Esophagus muscularis mucosa (tissue), 4 donors: ENCODE measurements around the genes MLLT3 and IFNE.

DNA sequence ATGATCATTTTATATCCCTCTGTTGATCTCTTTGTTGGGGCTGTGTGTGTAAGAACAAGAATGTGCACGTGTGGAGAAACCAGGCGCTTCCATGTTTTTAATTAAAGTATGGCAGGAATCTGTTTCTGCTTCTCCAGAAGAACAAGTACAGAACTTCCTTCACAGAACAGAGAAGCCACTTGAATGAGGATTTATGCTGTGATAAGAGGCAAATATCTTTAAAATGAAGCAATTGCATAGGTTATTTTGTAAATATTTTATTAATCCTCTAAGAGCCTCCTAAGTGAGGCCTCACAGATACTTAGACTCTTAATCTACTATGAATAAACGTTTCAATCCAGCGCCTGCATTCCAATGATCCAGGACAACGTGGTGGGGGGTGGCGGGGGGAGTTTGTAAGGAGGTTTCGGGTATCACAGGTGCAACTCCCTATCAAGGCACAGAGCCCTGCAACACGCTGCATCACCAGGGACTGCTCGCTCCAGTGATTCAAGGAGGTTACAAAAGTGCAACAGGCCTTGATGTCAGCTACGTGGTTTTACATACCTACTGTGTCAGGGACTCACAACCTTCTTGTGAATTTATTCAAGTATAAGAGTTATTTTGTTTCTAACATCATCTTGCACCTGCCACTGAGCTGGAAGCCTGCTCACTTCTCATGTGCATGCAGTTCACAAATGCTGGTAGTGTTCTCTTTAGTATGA, 409.1 kb downstream of the BNC2 start:
- PRO-cap = no peak
- RAMPAGE, long total RNA, 4 experiments = no peak in any of the 4 experiments

DNA sequence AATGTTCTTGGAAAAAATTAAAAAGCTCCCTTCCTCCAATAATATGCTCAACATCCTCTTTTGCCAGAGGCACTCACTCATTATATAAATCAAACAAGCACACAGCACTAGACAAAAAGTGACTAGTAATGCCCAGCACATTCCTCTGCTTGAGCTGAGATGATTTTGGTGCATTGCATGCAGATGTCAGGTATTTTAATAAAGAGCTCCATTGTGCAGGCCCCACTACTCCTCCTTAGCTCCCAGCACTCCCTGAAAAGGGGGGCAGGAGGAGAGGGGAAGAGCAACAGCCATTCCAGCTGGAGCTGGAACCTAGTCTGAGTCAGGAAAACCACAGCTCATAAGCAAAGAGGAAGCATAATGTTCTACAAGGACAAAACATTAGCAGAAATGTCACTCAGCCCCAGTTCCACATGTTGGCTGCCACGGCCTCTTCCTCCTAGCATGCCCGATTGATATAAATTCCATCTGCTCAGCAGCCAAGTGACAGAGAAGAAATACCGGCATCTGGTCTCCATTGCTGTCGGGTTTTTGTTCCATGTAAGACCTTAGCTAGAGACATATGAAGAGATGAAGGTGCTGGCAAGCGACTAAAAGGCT, 348.5 kb downstream of the BNC2 start:
- PRO-cap = no peak
- RAMPAGE, long total RNA, 4 experiments = no peak in any of the 4 experiments

DNA sequence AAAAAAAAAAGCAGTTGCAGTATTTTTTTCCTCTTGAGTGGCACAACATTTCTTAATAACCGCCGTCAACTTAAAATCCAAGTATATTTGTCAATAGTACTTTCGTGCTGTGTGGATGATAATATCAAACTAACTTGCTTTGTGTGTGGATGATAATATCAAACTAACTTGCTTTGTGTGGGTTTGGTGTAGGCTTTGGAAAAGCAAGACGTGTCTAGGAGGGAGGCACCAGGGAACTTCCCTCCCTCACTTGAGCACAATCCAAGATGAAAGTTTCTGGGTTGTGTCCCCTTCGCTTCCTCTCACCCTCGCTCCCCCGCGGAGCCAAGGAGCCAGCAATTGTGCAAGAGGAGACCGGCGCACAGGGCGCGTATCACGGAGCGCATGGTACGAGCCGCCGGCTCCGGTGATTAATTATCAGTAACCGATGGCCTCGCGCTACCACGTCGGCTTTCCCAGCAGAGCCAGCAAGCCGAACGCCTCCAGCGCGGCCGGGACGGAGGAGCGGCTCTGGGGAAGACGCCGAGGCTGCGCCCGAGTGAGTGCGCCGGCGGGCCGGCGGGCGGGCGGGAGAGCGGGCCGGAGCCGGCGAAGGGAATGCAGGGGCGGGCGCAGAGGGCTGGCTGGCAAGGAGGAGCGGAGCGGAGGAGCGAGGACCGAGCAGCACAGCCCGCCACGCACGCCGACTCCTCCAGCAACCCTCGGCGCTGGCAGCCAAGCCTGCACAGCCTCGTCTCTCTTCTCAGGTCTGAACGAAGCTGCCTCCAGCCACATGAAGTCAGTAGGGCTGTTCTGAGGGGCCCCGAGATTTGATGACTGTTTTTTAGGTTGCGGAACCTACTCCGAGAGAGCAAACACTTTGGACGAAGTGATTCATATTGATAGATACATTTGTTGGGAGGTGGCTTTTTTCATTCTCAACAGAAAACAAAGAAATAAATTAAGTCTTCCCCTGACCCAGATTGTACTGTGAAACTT, 143.6 kb downstream of the BNC2 start:
- PRO-cap = bidirectional peak, plus-strand start at position 338 of the sequence, minus-strand start at position 512 of the sequence
- RAMPAGE, long total RNA, 4 experiments = start-site peak on the plus strand in 2 of 4 experiments, centred at positions 350 to 358 of the sequence, 6 to 10 reads per replicate

DNA sequence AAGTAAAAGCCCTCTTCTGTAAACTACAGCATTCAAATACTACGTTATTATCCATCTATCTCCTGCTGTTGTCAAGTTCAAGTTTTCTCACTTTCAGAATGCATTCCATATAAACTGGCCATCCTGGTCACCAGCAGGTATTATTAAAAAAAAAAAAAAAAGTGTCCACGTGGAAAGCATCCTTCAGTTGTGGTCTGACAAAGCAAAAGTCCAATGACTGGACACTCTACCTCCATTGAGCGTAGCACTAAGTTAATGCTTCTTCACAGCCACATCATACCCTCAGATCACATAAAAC, 13.2 kb downstream of the SAXO1 start:
- PRO-cap = unidirectional peak, plus-strand start at position 152 of the sequence
- RAMPAGE, long total RNA, 4 experiments = no peak in any of the 4 experiments

DNA sequence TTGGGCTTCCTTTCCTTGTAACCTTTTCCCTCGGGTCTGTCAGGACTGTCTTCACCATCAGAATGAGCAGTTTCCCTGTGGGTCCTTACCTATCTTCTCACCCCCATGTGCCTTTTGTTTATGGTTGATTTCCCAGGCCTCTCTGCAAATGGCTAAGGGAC, 20.6 kb upstream of the PLIN2 start:
- PRO-cap = no peak
- RAMPAGE, long total RNA, 4 experiments = no peak in any of the 4 experiments

GRCh38 chr9:19162922-19163508, 35.7 kb upstream of the PLIN2 start:
- PRO-cap = no peak
- RAMPAGE, long total RNA, 4 experiments = no peak in any of the 4 experiments

DNA sequence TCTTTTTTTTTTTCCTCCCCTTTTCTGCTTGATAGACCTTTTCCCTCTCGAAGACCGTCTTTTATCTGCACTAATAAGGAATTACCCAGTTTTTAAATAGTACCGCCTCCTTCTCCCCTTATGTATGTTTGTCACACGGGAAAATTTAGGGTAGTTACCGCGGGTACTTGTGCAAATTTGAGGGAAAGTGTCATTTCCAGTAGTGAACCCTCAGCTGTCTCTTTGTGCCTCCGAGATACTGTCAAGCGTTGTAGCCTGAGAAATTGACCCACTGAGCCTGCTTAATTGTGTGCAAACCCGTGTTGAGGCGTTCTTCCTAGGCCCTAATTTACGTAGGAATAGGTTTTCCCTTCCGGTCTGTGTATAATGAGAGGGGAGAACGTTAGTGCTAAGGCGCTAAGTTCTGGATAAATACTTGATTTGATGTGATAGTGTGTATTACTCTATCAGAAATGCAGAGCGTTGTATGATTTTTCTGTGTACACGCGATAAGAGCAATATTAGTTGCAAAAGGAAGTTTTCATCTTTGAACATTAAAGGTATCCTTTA, 1.1 kb downstream of the DENND4C start:
- PRO-cap = no peak
- RAMPAGE, long total RNA, 4 experiments = no peak in any of the 4 experiments

DNA sequence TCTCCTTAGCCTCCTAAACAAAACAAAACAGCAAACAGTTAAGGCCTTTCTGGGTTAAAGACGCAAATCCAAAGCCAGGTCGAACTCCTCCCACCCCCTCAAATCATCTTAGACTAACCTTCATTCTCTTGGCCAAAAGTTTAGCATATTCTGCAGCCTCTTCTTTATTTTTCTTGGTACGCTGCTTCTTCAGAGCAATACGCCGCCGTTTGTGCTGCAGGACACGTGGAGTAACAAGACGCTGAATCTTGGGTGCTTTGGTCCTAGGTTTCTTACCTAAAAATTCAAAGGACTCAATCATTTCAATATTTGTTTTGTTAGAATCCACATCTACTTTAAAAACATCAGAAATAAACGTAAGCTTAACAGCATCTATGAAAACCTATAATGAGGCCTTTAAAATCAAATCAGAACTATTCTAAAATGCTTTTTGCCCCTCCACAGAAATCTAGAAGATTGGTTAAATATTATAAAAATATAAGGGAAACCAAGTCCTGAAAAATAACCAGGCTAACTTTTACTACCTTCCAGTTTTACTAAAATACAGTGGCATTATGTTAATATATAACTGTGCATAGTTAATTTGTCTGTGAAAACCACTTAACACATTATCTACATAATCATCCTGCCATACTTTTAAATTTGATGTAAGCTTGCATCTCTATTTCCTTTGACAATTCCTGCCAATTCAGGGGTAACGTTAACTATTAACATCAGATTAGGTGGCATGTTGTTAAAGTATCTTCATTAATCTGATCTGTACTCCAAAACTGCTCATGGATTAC, 3.5 kb downstream of the RPS6 start:
- PRO-cap = no peak
- RAMPAGE, long total RNA, 4 experiments = no peak in any of the 4 experiments

DNA sequence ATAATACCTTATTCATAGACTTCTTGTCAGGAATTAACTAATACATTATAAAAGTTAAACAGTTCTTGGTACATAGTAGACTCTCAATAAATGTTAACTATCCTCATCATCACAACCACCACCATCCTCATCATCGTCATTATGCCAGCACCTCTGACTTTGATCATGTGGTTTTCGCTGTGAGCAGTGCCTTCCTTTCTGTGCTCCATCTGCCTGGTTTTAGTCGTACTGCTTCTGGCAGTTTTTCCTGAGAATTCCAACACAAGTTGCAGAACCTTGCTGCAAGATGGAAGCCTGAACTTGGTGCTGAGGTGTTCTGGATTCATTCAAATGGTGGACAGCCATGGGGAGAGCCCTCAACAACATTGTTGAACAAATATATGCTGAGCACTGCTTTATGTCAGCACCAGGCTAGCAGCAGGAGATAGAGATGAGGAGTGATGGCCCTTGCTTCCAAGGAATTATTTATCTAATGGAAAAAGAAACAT, 7.2 kb upstream of the RPS6 start:
- PRO-cap = no peak
- RAMPAGE, long total RNA, 4 experiments = no peak in any of the 4 experiments

DNA sequence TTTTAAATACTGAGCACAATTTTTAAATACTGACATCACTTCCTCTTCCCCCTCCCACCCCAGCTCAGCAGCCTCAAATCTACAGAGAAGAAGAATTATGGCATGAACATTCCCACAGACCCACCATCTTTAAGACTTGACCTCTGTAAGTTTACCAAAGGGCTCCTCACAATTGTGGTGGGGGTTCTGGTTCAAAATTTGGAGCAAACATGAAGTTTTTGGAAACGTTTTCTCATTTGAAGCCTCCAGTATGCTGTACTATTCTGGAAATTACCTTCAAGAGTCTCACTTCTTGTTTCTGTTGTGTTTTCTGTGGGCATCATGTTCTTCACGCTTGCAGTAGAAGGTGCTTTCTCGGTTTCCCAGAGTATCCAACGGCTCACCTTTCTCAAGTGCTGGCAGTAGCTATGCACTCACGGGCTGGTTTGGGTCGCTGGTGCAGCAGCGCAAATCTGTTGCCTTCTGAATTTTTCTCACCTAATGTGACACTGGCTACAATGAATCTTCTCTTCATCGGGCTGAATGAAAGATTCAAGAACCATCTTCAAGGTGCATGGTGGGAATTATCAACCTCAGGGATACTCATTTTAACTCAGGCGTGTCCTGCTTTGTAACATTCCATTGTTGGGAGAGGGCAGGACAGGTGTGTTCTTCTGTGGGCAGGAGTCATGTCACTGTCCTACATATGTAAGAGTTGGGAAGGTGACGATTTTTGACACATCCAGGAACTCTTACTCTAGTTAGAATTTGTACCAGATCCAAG, 42.9 kb downstream of the ACER2 start:
- PRO-cap = no peak
- RAMPAGE, long total RNA, 4 experiments = no peak in any of the 4 experiments

- PRO-cap = no peak
- RAMPAGE, long total RNA, 4 experiments = no peak in any of the 4 experiments
Observed at GRCh38 chr9:20033423-20034155, 244.8 kb upstream of the SLC24A2 start.

- PRO-cap = no peak
- RAMPAGE, long total RNA, 4 experiments = no peak in any of the 4 experiments
Observed at GRCh38 chr9:20159150-20159520, 370.3 kb upstream of the SLC24A2 start.

GRCh38 chr9:20574799-20575406, 47.4 kb downstream of the MLLT3 start:
- PRO-cap = no peak
- RAMPAGE, long total RNA, 4 experiments = no peak in any of the 4 experiments

- PRO-cap = unidirectional peak, plus-strand start at chr9:20619938
- RAMPAGE, long total RNA, 4 experiments = no peak in any of the 4 experiments
Observed at GRCh38 chr9:20619822-20620277, 2.4 kb downstream of the MLLT3 start.

GRCh38 chr9:20622280-20623040, at the start of gene MLLT3:
MLLT3 (minus strand) TSS chr9:20622499.
- PRO-cap = bidirectional peak, plus-strand start at chr9:20622695, minus-strand start at chr9:20622495
- RAMPAGE, long total RNA, 4 experiments = start-site peak on the minus strand in 2 of 4 experiments, at chr9:20622442-20622475 at its widest, 20 to 21 reads per replicate

GRCh38 chr9:20623041-20623875, 959 bp upstream of the MLLT3 start:
- PRO-cap = bidirectional peak, plus-strand start at chr9:20623604, minus-strand start at chr9:20623575
- RAMPAGE, long total RNA, 4 experiments = no peak in any of the 4 experiments

DNA sequence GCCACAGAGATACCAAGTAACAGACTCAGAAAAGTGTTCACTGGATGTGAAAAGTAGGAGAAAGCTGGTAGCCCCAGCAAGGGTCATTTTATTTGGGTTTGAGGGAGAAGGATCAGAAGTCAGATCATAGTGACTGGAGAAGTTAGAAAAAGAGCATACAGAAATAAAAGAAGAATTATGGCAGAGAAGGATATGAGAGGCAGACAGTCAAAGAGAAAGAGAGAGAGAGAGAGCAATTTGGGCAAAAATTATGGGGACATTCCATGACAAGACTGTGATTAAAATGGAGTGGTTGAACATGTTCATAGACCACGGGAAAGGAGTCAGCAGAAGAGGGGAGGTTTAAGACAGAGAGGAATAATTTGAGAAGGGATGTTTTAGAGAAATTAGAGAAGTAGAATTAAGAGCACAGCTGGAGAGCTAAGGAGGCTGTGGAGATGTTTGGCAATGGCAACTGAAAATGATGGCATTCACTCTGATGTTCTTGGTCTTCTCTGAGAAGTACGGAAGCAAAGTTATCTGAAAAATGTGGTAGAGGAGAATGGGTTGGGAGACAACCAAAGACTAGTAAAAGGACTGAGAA, 23.3 kb upstream of the FOCAD start:
- PRO-cap = no peak
- RAMPAGE, long total RNA, 4 experiments = no peak in any of the 4 experiments

DNA sequence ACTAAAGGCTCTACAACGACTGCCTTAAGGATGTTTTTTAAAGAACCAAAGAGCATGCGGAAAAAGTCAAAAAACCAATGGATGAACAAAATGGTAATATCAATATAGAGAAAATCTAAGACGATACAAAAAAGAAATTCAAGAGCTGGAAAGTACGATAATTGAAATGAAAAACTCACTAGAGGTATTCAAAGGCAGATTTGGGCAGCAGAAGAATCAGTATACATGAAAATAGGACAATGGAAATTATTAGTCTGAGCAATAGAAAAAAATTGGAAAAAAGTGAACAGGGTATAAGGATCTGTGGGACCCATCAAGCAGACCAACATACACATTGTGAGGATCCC, 30.3 kb downstream of the HACD4 start:
- PRO-cap = no peak
- RAMPAGE, long total RNA, 4 experiments = no peak in any of the 4 experiments

DNA sequence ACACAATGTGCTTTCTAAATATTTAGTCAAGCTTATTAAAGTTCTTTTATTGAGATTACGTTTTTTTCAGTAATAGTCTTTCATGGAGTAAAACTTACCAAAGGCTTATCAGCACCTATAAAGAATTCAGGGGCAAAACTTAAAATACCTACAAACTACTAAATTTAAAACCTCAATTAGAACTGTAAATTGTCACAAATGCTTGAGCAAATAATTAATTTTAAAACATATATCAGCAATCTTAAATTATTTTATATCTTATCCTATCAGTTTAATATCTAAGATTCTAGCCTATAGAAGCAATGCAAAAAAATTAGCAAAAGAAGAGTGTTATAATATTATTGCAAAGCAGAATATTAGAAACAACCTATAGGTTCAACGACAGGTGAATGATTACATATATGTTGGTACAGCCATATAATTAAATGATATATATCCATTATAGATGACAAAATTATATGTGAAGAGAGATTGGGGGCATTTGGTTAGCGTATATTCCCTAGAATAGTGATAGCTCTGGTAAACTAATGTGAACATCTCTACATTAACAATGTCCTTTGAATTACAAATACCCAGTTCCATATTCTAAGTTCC, at the start of gene IFNE:
TSS of gene IFNE (minus strand) at position 283 of the 594 bp plus-strand sequence.
- PRO-cap = no peak
- RAMPAGE, long total RNA, 4 experiments = no peak in any of the 4 experiments

DNA sequence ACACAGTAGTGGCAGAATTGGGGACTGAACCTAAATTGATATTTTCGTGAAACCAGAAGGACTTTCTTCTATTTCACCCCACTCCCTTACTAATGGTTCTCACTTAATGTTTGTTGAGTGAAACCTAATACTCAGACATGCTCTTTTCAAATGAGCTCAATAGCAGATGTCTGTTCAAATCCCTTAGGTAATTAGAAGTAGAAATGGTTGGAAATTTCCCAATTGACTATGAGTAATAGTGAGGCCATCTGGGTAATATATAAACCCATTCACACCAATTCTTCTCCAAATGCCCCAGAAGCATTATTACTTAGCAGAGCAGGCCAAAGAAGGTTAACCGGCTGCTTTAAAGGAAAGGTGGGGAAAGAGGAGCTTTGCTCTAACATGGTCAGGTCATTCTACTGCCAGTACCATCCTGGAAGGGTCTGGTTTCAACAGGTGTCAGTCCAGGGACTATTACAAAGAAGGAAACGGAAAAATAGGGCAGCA, 119.5 kb upstream of the MTAP start:
- PRO-cap = no peak
- RAMPAGE, long total RNA, 4 experiments = no peak in any of the 4 experiments